Penis (tissue), 1 donor: ENCODE measurements around the genes CTNNA1 and CXXC5.

- PRO-cap: no peak
These were observed 12.8 kb upstream of the ETF1 start for GRCh38 chr5:138555476-138556637.

DNA sequence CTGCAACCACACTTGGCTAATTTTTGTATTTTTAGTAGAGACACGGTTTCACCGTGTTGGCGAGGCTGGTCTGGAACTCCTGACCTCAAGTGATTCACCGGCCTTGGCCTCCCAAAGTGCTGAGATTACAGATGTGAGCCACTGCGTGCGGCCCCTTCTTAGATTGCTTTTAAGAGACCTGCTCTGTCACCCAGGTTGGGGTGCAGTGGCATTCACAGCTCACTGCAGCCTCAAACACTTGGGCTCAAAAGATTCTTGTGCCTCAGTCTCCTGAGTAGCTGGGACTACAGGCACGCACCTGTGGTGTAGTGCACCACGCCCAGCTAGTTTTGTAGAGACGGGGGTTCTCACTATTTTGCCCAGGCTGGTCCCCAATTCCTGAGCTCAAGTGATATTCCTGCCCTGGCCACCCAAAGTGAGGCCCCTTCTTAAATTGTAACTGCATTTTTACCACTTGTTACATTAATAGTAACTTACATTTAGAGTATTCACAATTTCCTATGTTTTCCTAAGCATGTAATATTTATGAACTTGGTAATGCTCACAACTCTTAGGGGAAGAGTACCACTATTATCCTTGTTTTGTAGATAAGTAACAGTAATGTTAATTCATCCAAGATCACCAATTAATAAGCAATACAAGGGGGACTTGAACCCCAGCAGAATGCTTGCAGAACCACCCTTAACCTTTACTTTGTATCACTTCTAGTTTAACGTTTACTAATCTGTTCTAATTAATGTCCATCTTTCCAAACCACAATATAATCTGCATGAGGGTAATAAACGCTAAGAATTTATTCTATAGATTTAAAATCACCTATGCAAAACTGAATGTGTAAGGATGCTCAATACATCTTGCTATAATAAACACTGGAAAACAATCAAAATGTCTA, 10.7 kb downstream of the HSPA9 start:
- PRO-cap: no peak

DNA sequence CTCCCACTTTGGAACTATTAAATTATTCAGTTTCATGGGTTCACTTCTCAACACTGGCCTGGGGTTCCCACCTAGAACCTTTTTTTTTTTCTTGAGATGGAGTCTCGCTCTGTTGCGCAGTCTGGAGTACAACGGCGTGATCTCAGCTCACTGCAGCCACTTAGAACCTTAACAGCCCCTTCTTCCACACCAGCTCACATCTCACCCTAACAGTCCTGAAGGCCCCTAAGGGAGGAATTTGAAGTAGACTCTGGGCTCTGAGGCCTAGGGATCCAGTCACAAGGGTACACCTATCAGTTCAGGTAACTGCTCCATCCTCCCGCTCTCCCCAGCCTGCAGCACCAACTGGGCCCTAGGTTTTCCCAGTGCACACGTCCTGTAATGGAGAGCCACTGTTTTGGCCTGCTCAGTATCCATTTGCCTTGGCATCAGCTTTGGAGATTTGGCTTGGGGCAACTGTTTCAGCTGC, 86.5 kb upstream of the CTNNA1 start:
- PRO-cap: no peak

DNA sequence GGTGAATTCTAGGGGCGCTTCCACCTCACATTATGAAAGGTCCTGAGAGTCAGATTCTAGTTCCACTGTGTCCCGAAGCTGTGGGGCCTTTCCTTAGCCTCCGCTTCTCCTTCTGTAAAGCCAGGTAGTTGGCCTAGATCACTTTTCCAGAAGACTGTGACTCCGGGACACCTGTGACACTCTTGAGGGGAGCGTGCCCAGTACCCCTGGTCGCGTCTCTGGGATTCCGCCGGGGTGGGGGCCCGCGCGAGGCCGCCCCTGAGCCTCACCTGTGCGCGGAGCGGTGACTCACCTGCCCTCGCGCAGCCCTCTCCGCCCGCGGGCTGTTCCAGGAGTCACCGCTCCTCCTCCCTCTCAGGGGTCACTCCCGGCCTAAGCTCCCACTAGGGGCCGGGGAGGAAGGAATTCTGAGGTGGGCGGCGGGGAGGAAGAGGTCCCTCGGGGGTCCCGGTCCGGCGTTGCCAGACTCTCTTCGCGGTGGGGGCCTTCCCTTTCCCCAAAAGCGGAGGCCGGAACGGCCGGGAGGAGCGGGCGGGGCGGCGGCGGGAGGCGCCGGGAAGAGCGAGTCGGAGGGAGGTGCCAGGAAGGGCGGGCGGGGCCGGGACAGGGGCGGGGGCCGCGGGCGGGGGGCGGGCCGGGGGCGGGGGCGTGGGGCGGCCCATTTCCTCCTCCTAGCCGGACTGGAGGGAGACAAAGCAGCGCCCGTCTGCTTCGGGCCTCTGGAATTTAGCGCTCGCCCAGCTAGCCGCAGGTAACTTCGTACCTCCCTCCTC, at the start of gene CTNNA1:
Gene CTNNA1, plus strand, starts transcription at position 666 of the 773 bp plus-strand sequence.
- PRO-cap: bidirectional peak, plus-strand start at position 672 of the sequence, minus-strand start at position 260 of the sequence

GRCh38 chr5:138961647-138962676, 86.8 kb upstream of the LRRTM2 start:
- PRO-cap: no peak

- PRO-cap: no peak
These were observed 56.4 kb downstream of the SIL1 start for GRCh38 chr5:139141828-139142186.

GRCh38 chr5:139284035-139285454, 9.0 kb upstream of the MATR3 start:
- PRO-cap: no peak

- PRO-cap: no peak
These were observed 12.0 kb upstream of the PAIP2 start for GRCh38 chr5:139329616-139330014.

- PRO-cap: no peak
These were observed 19.8 kb downstream of the SLC23A1 start for GRCh38 chr5:139363263-139363648.

- PRO-cap: no peak
These were observed 7.1 kb upstream of the SPATA24 start for GRCh38 chr5:139410660-139411622.

DNA sequence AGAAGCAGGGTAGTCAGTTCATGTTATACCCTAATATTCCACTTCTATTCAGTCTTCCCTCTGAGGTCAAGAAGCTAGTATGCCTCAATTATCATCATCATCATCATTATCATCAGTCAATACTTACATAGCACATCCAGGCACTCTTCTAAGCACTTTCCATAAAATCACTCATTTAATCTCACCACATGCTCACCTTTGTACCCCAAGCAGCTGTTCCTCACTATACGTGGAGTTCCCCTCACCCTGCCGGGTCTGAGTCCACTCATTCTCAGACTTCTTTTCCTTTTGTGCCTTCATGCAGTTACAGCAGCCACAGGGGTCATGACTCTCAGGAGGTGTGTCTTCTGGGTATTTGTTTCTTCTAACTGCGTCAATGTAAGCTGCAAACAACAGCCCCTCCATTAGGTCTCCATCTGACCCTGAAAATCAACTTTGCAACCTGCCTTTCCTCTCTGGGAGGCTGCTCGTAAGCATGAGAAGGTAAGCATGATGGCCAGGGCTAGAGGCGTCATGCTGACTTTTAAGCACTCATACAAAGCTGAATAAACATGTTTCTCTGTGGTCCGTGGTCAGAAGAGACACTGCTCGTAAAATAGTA, 2.0 kb downstream of the DNAJC18 start:
- PRO-cap: no peak

GRCh38 chr5:139458718-139459304, 3.7 kb downstream of the ECSCR start:
- PRO-cap: no peak

GRCh38 chr5:139459305-139459830, 3.2 kb downstream of the ECSCR start:
- PRO-cap: no peak

- PRO-cap: bidirectional peak, plus-strand start at chr5:139481948, minus-strand start at chr5:139481755
These were observed 951 bp downstream of the STING1 start for GRCh38 chr5:139481611-139482003.

- PRO-cap: no peak
These were observed 21.5 kb upstream of the STING1 start for GRCh38 chr5:139503812-139504639.

DNA sequence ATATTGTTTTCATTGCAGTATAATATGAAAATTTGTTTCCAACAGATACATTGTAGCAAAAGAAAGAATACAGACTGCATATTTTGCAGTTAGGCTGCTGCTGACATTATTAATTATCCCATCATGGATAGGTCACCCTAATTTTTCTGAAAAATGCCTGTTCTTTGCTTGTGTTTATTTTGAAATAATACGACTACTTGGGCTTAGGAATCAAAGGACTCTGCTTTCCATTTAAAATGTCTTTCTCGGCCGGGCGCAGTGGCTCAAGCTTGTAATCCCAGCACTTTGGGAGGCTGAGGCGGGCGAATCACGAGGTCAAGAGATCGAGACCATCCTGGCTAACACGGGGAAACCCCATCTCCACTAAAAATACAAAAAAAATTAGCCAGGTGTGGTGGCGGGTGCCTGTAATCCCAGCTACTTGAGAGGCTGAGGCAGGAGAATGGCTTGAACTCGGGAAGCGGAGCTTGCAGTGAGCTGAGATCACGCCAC, 12.3 kb downstream of the UBE2D2 start:
- PRO-cap: no peak

DNA sequence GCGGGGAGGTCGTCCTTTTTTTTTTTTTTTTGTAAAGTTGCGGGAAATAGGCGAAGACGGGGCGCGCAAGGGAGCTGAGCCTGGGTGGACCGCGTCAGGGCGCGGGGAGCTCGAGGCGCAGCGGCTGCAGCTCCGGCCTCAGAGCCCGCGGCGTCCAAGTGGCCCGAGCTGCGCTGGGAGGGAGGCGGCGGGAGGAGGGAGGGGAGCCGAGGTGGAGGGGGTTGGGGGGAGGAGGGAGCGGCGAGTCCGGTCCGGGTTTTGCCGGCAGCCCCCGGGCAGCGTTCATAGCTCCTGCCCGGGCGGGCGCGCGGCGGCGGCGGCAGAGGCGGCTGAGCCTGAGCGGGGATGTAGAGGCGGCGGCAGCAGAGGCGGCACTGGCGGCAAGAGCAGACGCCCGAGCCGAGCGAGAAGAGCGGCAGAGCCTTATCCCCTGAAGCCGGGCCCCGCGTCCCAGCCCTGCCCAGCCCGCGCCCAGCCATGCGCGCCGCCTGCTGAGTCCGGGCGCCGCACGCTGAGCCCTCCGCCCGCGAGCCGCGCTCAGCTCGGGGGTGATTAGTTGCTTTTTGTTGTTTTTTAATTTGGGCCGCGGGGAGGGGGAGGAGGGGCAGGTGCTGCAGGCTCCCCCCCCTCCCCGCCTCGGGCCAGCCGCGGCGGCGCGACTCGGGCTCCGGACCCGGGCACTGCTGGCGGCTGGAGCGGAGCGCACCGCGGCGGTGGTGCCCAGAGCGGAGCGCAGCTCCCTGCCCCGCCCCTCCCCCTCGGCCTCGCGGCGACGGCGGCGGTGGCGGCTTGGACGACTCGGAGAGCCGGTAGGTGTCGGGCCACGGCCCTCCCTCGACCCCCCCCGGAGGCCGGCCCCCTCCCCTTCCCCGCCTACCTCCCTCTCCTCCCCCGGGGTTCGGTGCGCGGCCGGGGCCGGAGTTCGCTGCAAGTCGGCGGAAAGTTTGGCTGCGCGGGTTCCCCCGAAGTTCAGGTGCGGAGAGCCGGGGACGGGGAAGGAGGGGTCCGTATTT, at the start of gene CXXC5:
Gene CXXC5, plus strand, starts transcription at position 313 of the 1,013 bp plus-strand sequence.
- PRO-cap: bidirectional peak, plus-strand start at position 322 of the sequence, minus-strand start at position 160 of the sequence; bidirectional peak, plus-strand start at position 644 of the sequence, minus-strand start at position 550 of the sequence

- PRO-cap: no peak
These were observed 23.3 kb downstream of the CXXC5 start for GRCh38 chr5:139671166-139672057.

- PRO-cap: no peak
These were observed 49.7 kb downstream of the CXXC5 start for GRCh38 chr5:139697964-139698212.

GRCh38 chr5:139746837-139747621, 48.6 kb upstream of the PSD2 start:
- PRO-cap: no peak